Mesenchymal stem cell of the bone marrow (primary cell): ENCODE results near the genes MOB3B, LINGO2, ACO1 and SMU1.

DNA sequence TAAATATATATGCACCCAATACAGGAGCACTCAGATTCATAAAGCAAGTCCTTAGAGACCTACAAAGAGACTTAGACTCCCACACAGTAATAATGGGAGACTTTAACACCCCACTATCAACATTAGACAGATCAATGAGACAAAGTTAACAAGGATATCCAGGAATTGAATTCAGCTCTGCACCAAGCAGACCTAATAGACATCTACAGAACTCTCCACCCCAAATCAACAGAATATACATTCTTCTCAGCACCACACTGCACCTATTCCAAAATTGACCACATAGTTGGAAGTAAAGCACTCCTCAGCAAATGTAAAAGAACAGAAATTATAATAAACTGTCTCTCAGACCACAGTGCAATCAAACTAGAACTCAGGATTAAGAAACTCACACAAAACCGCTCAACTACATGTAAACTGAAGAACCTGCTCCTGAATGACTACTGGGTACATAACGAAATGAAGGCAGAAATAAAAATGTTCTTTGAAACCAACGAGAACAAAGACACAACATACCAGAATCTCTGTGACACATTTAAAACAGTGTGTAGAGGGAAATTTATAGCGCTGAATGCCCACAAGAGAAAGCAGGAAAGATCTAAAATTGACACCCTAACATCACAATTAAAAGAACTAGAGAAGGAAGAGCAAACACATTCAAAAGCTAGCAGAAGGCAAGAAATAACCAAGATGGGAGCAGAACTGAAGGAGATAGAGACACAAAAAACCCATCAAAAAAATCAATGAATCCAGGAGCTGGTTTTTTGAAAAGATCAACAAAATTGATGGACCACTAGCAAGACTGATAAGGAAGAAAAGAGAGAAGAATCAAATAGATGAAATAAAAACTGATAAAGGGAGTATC, 63.3 kb downstream of the CDKN2A start:
- CAGE, long polyA plus RNA, result no peak

- CAGE, long polyA plus RNA, result no peak
Observed at GRCh38 chr9:21994497-21994903, 14.6 kb downstream of the CDKN2B start.

DNA sequence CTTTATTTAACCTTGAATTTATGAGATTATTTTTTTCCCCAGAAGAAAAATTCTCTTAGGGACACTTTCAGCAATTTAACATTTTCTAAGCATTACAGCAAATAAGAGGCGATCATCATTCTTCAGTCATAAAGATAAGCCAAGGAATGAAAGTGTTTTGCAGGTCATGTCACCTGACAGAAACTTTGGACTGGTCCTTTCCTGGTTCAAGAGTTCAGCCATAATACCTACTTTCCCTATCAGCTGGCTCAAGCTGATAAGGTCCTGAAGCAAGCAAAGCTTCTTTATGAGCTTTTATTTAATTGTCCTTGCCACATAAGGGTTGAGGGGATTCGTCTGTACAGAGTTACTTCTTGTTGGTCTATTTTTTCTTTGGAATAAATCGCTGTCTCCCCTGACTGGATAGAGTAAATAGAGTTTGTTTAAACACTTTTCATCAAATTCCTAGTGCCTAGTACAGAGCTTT, 99.9 kb upstream of the CDKN2B start:
- CAGE, long polyA plus RNA, result no peak

DNA sequence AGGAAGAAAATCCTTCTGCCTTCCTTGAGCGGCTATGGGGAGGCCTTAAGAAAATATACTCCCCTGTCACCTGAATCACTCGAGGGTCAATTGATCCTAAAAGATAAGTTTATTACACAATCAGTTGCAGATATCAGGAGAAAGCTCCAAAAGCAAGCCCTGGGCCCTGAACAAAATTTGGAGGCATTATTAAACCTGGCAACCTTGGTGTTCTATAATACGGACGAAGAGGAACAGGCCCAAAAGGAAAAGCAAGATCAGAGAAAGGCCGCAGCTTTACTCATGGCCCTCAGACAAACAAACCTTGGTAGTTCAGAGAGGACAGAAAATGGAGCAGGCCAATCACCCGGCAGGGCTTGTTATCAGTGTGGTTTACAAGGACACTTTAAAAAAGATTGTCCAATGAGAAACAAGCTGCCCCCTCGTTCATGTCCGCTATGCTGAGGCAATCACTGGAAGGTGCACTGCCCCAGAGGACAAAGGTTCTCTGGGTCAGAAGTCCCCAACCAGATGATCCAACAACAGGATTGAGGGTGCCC, 9.3 kb upstream of the DMRTA1 start:
- CAGE, long polyA plus RNA, result no peak

DNA sequence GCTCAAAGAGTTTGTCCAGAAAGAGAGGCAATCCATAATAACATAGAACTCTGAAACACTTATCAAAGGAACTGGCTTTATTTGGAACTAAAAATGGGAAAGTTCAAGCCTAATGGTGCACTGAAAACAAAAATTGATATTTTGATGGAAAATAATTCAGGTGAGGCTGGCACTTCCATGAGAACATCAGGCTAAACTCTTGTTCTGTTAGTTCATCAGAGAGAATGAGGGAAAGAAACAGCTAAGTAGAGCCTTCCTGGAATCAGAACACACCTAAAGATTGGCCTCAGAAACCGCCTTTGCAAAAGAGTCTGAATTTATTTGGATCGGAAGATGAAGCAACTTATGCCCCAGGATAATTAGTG, 362.0 kb downstream of the ELAVL2 start:
- CAGE, long polyA plus RNA, result no peak

DNA sequence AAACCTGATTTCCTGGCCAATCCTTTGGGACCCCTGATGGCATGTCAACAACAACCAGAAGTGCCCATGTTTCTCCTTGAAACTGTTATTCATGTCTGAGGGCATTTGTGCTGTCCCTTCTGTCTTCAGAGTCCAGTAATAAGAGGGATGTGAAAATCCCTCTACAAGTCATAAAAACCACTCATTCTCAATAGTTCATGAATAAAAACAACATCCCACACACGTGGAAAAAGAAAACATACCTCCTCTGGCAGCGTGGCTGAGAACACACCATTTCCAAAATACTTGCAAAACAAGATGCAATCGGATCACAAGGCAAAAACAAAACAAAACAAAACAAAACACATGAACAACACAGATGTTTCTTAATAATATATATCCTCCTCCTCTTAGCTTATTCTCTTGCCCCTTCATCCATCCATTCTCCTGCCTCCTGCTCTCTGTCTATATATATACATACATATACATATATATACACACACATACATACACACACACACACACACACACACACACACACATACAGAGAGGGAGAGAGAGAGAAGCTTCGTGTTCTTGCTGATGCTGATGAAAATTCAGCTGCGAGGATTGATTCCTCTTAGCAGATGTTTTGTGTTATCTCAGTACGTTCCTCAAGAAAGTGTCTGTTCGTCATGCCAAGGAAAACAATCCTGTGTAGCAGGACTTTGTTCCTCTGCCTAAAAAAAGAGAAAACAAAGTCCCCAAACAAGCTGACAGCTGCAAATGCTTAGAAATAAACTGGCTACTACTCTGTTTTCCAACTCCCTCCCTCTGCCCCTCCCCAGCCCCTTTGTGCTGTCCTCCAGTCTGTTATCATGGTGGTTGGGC, 71.1 kb upstream of the EQTN start:
- CAGE, long polyA plus RNA, result no peak

DNA sequence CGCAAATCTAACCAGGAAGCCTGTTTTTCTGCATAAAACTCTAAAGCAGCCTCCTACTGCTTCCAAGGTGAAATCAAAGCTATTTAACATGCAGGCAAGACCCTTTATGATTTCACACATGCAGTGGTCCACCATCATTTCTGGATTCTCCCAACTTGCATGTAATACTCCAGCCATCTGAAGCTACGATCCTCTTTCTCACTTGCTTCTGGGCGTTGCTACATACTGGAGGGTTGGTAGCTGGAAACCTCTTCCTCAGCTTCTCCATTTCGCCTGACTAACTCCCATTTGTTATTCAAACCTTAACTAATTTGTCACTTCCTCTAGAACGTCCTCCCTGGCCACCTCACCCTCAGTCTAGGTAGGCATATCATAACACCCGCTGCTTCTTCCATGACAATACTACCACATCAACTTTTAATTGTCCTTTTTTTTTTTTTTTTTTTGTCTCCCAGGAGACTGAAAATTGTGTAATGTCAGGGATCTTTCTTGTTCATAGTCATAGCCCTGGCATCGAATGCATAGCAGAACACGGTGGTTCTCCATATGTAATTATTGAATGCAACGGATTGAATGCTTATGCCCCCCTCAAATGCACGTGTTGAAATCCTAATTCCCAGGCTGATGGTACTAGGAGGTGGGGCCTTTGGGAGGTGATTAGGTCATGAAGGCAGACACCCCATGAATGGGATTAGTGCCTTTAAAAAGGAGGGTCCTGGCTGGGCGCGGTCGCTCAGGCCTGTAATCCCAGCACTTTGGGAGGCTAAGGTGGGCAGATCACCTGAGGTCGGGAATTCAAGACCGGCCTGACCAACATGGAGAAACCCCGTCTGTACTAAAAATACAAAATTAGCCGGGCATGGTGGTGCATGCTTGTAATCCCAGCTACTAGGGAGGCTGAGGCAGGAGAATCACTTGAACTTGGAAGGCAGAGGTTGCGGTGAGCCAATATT, 72.8 kb upstream of the EQTN start:
- CAGE, long polyA plus RNA, result no peak

GRCh38 chr9:27437852-27438065, 86.3 kb upstream of the IFNK start:
- CAGE, long polyA plus RNA, result no peak

DNA sequence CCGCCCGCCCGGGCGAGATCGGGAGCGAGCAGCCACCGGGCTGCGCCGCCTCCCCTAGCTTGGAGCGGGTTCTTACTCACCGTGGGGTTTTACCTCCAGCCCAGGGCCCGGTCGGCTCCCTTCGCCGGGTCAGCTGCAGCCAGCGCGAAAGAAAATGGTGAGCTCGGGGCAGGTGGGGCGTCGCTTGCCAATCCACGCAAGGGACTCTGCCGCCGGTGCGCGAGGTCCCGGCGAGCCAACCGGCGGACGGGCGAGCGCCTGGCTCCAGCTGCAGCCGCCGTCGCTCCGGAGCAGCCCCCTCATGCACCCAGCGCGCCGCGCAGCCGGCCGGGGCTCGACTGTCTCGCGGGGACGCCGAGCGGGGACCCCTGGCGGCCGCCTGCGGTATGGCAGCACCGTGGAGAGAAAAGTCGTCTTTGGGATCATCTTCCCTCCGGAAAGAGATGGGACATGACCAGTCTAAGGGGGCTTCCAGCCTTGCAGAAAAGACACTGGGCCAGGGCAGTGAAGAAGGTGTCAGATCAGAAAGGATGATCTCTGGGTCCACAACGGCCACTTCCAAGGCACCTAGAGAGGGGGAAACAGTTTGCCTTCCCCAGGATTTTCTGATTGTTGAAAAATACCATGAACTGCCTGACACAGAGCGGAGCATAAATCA, at the start of gene MOB3B:
TSS of gene MOB3B (minus strand) at position 340 of the 658 bp plus-strand sequence.
- CAGE, long polyA plus RNA, result no peak

GRCh38 chr9:27571343-27572140, 1.7 kb downstream of the C9orf72 start:
- CAGE, long polyA plus RNA, result no peak

DNA sequence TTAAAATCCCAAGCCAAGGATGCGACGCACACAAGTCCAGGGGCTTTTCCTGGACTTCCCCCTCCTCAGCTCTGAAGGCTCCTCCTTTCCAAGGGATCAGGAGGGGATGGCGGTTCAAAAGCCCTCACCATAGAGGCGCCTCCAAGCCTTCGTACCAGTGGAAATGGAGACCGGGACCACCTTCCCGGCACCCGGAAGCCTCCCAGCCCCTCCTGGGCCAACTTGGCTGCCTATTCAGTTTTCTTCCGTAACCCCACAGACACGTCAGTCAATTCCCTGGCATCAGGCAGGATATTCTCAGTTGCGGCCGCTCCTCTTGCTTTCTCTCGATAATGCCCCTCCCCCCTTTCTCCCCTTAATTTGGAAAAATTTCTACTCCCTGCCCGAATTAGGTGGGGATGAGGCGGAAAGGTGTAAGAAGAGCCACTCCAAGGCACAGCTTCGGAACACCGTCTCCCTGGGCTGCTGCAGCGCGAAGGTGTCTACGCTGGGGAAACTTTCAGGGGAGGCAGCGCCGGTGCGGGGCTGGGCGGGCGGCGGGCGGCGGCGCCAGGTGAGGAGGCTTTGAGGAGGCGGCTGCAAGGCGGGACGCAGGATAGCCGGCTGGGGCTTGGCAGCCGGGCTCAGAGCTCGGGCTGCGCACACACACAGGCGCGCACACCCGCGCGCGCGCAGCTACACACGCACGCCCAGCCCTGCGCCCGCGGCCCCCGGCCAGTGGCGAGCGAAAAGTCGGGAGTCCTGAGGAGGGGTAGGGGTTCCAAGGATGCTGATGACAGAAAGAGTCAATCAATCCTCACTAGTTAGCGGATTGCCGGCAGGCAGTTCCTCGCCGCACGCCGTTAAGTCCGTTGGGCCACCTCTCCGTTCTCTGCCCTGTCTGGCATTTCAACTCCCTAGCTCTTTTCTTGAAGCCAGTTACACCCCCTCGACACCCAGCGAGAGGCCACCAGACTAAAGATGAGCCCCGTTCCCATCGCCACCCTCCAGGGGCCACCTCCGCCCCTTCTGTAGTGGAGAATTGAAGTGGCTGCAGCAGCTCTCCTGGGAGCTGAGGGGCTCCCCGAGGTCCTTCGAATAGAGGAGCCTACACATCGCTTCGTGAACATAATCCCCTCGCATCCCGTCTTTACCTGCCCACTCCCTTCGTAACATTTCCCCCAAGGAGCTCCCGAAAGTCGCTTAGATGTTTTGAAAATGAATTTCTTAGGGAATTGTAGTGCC, at the start of gene LINGO2:
TSS of gene LINGO2 (minus strand) at position 649 of the 1,224 bp plus-strand sequence.
- CAGE, long polyA plus RNA, result no peak

GRCh38 chr9:30574883-30575327, 1361.5 kb upstream of the LINGO2 start:
- CAGE, long polyA plus RNA, result no peak

DNA sequence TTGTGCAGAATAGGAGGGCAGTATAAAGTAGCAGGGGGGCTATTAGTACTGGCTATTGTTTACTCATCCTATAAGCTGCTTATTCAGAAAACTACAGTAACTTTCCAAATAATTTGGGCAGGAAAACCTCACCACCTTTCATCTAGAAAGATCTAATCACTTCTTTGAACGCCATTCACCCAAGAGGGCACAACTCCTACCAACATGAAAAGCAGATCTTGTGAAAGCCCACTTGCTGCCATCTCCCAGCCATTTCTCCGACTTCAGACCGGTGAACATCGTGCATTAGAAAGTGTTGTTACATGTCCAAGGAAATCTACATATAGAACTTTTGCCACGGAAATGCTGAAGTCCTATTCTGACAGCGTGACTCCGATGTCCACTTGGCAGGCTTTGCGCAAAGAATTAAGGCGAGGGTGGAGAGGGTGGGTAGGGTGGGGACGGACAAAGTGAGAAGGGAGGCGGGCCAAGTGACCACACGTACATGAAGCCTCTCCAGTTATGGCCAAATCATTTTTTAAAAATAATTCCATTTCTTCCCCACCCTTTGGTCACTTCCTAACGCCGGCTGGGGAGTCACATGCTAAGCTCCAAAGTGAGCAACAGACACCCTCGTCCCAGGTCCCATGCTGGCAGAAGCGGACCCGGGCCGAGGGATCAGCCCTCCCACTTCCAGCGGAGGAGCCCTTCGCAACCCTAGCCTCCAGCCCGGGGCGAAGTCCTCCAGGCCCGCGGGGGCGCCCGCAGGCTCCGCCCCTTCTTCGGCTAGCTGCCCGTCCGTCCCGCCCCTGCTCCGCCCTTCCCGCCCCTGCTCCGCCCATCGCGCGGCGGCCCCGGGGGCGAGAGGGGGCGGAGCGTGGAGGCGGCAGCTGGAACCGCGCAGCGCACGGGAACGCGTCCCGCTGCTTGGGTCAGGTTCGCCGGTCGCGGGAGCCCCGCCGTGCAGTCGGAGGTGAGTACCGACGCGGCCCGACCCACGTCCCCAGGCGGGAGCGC, at the start of gene ACO1:
TSS of gene ACO1 (plus strand) at position 860 of the 996 bp plus-strand sequence.
- CAGE, long polyA plus RNA, result no peak

GRCh38 chr9:32404341-32404724, 19.9 kb downstream of the ACO1 start:
- CAGE, long polyA plus RNA, result no peak

DNA sequence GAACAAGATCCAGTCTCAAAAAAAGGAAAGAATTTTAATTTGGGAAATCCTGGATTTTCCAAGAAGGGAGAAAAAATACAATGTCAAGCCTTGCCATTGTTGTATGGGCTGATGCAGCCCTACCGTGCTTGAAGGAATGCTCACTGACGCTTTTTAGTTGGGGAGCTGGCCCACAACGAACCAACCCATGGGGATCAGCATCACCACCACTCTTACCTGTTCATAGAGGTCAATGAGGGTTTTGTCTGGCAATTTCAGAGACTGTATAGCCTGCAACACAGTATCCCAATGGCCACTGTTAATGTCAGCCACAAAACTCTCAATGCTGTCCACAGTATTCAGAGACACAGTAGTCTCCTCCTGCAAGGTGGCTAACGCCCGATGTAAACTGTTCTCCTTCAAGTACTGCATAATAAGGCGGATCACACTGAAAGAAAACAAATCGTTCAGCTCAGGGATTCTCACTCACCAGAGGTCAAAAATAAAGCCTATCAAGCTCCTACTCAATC, 3.0 kb downstream of the SMU1 start:
- CAGE, long polyA plus RNA, result no peak

GRCh38 chr9:33075649-33076980, at the start of gene SMU1:
Gene SMU1 (minus strand): TSS chr9:33076674.
- CAGE, long polyA plus RNA, result no peak

DNA sequence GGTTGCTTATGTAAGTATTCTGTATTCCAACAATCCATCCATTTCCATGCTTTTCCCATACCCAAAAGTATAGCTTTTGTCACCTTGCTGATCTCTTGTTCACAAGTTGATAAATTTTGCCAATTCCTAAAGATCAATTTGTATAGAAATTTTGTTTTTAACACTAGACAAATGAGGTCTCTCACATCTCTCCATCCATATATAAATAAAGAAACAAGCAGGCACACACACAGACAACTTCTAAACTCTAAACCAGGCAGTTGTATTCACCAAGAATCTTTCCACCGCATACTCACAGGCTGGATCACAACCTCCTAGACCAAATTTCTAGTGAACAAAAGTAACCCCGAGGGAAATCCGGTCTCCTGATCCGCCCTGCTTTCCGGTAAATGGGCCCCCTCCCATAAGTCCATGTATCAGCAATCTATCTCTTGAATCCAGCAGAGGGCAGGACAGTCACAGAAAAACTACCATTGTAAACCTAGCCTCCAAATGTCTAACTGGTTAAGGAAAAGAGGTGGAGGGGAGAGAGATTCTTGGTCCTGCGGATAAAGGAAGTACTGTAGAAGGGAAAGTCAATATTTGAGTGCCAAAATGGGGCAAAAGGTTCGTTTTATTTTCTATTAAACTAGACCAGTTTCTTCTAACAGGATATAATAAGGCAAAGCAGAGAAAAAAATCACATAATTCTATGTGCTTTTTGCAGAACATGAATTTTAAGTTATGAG, 4.7 kb upstream of the SMU1 start:
- CAGE, long polyA plus RNA, result no peak

DNA sequence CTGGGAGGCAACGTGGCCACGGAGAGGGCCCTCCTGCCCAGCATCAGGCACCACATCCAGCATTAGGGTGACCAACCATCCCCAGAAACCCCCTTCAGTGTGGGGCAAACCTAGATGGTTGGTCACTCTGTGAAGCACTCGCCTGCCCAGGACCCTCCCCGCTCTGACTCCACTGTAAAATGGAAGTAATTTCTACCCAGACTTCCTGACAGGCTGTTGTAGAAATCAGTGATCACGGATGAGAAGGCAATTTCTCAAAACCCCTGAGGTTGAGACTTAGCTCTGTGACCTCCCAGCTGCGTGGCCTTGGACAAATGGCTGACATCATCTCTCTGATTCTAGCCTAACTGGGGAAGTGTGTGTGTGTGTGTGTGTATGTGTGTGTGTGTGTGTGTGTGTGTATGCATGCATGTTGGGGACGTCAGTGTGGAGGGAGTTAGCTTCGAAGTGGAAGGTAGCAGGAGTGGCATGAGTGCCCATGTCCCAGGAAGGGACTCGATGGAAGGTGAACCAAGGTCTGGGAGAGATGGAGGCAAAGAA, 31.5 kb downstream of the B4GALT1 start:
- CAGE, long polyA plus RNA, result no peak

GRCh38 chr9:33154858-33155888, 12.0 kb downstream of the B4GALT1 start:
- CAGE, long polyA plus RNA, result no peak

DNA sequence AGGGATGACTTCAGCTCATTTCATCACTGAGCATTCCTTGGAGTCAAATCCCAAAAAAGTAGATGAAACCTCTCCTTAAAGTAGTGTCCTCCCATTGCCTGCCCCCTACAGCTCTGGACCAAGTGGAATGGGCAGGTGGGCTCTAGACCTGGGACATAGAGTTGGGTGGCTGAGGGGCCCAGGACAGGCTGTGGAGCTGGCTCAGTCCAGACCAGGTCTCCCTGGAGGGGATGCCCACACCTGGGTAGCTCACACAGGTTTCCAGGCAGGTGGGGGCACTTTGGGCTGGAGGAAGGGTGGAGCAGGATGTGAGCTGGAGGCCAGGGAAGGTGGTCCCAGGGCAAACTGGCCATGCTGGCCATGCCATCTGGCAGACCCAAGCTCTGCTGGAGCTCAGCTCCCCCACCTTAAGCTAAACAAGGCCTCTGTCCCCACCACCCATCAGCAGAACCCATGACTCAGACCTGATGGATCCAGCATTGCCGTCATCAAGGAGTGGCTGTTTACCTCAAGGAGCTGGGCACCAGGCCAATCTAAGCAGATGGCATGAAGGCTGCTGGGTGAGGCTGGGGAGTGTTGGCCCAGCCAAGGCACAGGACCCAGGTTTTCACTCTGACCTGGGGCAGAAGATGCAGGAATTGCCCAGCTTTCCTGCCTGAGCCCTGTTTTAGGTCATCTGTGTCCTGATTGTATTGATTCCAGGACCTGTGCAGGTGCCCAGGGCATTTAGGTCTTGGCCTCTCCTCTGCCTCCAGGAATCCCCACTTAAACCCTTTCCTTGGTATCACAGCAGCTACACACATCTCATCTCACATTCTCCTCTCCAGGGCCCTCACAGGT, 6.1 kb upstream of the SPINK4 start:
- CAGE, long polyA plus RNA, result no peak